ENCODE data around the genes PRSS27, SRRM2, ZNF75A and CLUAP1.

DNA sequence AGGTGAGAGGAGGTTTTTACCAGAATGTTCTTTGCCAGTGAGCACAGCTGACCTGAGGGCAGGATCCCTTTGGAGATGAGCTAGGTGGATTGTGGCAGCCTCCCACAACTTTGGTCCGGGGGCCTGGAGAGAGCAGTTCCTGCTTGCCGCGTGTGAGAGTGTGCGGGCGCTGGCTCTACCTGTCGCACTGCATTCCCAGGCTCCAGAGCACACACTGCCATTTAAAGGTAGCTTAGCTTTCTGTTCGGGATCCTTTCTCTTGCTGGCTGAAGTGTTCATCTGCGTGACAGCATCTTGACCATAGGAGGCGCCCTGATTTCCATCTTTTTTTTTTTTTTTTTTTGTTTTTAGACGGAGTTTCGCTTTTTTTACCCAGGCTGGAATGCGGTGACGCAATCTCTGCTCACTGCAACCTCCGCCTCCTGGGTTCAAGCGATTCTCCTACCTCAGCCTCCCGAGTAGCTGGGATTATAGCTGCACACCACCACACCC lies 13.6 kb downstream of the PDPK1 start:
- PRO-cap, 2 experiments: no peak in any of the 2 experiments

GRCh38 chr16:2699704-2700023 lies 17.3 kb downstream of the KCTD5 start:
- PRO-cap, 2 experiments: no peak in any of the 2 experiments

DNA sequence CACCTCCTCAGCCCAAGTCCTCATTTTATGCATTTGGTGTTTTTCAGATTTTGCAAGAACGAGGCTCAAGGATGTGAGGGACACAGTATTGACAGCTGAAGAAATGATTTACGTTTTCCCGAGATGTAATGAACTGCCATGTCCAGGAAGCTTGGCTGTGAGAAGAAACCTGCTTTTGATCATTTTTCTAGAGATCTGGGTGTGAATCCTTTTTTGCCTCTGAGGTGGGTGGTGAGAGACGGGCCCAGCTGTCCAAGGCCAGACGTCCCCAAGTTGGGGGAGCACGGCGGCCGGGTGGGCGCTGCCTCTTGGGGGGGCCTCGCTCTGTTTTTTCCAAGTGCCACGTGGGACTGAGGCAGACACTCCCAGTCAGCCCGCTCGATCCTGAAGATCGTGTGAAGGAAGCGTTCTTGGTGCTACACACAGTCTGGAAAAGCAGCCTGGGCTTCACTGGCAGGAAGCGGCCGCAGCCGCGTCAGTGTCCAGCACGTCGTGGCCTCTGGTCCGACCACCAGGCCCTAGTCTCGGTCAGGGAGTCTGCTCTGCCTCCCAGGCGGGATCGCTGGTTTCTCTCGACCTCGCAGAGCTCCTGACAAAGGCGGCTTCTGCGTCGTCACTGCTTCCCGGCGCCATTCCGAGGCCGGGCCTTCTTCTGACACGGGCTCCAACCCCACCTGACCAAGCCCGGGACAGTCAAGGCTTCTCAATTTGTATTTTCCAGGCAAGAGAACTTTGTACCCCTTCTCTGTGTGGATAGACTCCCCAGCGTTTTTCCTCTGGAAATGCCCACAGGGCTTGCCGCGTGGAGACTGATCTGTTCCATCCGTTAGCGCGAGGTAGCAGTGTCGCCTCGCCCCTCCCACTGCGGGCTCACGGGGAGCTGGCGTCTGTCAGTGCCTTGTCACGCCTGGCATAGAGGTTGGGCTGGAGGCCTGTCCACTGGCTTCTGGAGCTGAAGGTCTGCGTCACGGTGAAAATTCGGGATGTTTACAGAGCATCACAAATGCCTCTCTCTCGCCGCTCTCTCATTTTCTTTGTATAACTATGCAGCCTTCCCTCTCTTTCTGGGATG lies 12.4 kb downstream of the PRSS27 start:
- PRO-cap, 2 experiments: no peak in any of the 2 experiments

DNA sequence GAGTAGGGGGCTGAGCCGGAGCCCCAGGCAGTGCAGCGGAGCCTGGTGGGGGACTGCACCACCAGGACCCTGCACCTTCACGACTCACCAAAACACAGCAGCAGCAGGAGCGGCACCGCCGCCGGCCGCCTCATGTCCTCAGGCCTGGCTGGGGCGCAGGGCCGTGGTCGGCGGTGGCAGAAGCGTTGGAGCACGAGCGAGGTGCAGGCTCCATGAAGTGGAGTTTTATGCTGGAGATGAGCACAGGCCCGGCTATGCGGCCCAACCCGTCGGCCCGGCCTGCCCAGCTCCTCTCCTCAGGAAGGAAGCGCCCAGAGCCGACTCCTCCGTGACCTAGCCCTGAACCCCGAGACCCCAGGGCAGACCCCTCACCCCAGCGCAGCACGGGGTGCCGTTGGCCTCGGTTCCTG lies at the start of gene PRSS27:
PRSS27 (minus strand) TSS at position 198 of the 410 bp plus-strand sequence.
- PRO-cap, 2 experiments: no peak in any of the 2 experiments

DNA sequence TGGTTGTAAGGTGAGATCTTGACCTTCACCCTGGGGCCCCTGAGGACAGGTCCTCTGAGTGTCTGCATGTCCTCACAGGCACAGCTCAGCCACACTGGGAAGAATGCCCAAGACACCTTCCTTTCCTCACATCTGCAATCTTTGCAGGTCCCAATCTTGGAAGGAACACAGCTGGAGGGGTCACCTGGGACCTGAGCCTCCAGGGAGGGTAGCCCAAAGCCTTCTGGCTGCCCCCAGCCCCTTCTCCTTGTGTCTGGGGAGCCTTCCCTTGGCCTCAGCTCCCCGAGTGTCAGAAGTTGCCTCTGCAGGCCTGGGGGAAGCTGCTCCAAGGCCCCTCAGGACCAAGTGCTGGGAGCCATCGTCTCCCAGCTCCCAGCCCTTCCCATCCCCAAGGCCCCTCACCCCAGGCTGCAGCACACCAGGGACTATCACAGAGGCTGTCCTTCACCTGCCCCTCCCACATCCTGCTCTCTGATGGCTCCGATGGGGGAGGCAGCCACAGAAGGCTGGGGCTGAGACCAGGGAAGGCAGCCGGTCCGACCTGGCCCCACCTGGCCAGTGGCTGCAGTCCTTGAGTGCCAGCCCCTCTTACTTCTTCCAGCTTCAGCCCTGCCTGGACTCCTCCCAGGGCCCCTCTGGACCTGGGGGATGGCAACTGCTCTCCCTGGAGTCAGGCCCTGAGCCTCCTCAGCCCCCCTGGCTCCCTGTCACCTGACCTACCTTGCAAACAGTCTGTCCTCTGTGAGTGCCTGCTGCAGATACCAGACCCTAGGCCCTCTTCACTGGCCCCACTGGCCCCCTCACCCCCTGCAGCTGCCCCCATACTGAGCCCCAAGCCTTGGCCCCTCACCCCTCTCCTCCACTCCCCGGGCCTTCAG lies 12.9 kb upstream of the SRRM2 start:
- PRO-cap, 2 experiments: no peak in any of the 2 experiments

- PRO-cap, 2 experiments: peak in 2 of 2 experiments; most common plus-strand start chr16:2752684 (in 2); most common minus-strand start chr16:2752963 (in 2)
These were observed at the start of gene SRRM2 for GRCh38 chr16:2752137-2753239. Gene SRRM2, plus strand, starts transcription at chr16:2752638.

DNA sequence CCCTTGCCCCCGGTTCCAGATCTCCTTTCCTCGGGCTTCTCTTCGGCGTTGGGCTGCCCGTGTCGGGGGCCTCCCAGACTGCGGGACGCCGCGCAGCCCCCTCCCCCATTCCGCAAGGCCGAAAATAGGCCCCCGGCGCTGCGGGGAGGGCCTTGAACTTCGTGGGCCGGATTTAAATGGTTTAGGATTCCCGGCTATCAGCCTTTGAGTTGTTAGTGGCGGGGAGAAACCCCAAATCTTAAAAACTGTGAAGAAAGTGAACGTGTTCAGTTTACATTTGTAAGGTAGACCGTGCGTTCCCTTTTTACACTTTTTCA lies 760 bp downstream of the SRRM2 start:
- PRO-cap, 2 experiments: no peak in any of the 2 experiments

DNA sequence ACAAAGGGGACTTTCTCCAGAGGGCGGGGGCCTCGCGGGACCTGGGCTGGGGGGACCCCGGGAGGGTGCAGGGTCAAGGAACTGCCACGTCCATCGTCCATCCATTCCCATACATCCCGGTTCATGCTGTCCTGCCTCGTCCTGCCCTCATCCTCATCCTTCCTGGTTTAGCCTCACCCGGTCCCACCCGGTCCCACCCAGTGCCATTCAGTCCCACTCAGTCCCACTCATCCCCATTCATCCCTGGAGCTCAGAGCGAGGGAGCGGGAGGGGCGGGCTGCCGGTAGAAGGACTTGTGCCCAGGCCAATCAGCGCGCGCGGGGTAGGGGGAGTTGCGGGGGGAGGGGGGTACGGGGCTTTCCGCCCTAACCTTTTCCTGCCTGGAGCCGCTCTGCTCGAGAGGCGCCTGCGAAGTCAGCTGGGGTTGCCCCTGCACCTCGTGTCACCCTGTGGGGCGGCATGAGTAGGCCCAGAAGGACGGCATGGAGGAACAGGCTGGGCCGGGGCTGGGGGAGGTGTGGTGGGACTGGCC lies 13.6 kb downstream of the FLYWCH1 start:
- PRO-cap, 2 experiments: no peak in any of the 2 experiments

DNA sequence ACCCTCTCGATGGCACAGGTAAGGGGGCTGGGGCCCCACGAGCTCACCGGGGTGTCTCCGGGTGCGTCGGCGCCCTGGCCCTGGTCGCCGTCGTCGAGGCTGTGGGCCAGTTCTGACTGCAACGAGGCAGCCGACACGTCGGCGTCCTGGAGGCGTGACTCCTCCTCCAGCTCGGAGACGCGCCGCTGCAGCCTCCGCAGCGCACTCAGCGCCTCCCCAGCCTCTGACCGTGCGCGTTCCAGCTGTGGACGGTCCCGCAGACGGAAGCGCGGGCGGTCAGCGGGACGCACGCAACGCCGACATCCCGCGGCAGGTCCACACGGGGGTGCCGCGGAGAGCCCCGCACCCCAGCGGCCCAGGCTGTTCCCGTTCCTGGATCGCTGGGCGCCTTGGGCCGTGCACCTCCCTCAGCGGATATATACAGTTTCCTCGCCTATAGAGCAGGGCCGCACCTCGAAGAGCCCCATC lies 5.7 kb downstream of the THOC6 start:
- PRO-cap, 2 experiments: no peak in any of the 2 experiments

GRCh38 chr16:3069133-3069788 lies 3.8 kb downstream of the IL32 start:
- PRO-cap, 2 experiments: no peak in any of the 2 experiments

- PRO-cap, 2 experiments: no peak in any of the 2 experiments
These were observed 12.7 kb downstream of the ZSCAN10 start for GRCh38 chr16:3086367-3086805.

DNA sequence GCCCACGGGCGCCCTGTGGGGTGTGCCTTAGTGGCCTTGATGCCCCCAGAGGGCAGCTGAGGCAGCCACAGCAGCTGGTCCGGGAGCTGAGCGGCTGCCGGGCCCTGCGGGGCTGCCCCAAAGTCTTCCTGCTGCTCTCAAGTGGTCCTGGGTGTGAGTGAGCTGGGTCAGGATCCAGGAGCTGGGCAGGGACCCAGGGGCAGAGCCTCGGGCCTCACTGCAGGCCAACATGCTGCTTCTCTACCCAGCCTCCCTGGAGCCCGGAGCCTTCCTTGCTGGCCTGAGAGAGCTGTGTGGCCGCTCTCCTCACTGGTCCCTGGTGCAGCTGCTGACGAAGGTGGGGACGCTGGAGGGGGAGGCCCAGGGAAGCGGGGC lies 9.7 kb downstream of the ZNF213 start:
- PRO-cap, 2 experiments: no peak in any of the 2 experiments

DNA sequence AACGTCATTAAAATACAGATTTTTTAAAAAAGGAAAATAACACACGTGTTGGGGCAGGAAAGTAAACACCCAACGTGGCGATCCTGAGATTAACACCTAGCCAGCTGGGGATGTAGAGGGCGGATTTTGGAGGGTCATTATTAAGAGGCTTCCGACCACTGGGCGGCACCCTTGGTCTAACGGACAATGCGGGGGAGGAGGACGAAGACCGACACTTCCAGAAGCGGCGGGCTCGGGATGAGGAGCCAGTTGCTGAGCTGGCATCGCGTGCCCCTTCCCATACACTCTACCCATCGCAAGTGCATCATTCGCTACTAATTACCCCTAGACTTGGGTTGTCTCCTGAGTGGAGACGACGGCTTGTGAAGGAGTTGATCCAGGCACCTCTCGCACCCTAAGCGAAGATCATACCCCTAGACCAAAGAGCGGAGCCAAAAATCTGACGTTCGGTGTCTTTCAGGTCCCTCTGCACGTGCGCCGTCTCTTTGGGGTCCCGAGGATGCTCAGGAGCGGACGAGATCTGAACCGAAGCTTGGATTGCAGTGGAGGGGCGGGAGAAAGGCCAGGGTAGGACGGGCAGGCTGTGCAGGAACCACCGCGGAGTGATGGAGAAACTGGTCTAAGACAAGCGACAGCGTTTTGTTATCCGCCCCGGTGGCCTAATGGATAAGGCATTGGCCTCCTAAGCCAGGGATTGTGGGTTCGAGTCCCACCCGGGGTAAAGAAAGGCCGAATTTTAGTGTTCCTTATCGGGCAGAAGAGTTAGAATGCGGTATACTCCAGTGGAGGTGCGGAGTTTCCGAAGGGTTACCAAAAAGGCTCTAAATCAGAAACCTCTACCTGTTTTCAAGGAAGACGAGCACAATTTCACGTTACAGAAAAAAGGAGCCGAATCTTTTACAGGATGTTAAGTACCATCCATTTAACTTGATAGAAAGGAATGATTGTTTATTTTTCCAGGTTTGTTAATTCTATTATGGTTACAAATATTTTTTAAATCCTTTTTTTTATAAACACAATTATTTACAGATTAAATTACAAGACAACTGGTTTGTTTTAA lies 17.8 kb downstream of the ZNF213 start:
- PRO-cap, 2 experiments: peak in 2 of 2 experiments; most common plus-strand start position 645 of the sequence (in 2); most common minus-strand start position 432 of the sequence (in 2)

GRCh38 chr16:3215334-3215685 lies 19.6 kb downstream of the ZNF200 start:
- PRO-cap, 2 experiments: peak in 2 of 2 experiments; most common plus-strand start chr16:3215582 (in 2); most common minus-strand start chr16:3215405 (in 2)

DNA sequence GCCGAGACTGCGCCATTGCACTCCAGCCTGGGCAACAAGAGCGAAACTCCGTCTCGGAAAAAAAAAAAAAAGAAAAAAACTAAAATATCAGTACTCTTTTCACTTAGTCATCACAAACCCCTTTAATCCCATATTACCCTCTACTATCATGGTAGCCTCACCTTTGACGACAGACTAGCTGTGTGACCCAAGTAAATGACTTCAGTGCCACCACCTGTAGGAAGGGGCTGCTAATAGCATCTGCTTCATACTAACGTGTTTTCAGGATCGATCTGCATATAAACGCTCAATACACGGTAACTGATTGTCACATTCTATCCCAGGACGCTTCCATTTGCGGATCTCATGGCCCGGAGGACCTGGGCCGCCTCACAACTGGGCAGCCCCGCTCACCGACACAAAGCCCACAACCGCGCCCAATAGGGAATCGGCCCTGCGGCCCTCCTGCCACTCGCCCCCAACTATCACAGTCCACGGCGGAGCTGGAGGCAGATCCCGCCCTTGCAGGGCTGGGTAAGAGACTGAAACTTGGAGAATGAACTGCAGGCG lies 1.1 kb upstream of the ZNF263 start:
- PRO-cap, 2 experiments: peak in 1 of 2 experiments; most common minus-strand start position 523 of the sequence (in 1)

- PRO-cap, 2 experiments: peak in 2 of 2 experiments; most common plus-strand start chr16:3305232 (in 1); most common minus-strand start chr16:3305430 (in 2)
These were observed at the start of gene ZNF75A for GRCh38 chr16:3304850-3306200. Gene ZNF75A, plus strand, starts transcription at chr16:3305497.

GRCh38 chr16:3365847-3366088 lies 10.1 kb downstream of the OR2C1 start:
- PRO-cap, 2 experiments: no peak in any of the 2 experiments

DNA sequence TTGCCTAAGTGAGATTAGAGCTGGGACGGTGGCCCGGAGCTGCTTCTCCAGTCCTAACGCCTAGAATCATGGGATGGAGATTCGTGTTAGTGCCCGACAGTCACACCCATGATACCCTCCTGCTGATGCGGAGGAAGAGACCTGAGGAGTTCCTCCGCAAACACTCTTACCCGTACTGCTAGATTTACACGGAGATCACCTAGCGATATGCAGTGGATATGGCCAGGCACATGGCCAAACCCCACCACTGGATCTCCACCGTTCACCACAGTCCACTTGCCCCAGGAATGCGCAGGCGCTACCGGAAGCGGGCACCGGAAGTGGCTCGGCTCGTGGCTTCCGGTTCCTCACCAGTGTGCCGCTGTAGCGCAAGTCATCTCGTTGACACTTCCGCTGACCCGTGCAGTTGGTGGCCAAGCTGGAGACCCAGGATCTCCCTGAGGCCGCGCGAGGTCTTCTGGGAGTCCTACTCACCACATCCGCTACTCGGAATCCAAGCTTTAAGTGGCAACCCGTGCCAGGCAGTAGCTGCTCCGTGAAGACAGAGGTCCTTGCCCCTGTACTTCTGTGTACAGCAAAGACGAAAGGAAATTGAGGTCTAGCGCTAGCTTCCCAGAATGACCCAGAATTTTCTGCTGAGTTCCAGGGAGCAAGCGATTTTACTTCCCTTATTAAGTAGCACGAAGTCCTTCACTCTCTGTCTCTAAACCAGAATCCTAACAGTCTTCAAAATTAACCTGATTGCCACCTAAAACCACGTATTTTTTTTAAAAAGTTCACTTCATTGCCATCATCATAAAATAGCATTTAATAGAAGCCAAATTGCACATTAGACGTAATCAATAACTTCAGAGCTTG lies 11.4 kb downstream of the ZNF597 start:
- PRO-cap, 2 experiments: peak in 1 of 2 experiments; most common plus-strand start position 384 of the sequence (in 1); most common minus-strand start position 180 of the sequence (in 1)

DNA sequence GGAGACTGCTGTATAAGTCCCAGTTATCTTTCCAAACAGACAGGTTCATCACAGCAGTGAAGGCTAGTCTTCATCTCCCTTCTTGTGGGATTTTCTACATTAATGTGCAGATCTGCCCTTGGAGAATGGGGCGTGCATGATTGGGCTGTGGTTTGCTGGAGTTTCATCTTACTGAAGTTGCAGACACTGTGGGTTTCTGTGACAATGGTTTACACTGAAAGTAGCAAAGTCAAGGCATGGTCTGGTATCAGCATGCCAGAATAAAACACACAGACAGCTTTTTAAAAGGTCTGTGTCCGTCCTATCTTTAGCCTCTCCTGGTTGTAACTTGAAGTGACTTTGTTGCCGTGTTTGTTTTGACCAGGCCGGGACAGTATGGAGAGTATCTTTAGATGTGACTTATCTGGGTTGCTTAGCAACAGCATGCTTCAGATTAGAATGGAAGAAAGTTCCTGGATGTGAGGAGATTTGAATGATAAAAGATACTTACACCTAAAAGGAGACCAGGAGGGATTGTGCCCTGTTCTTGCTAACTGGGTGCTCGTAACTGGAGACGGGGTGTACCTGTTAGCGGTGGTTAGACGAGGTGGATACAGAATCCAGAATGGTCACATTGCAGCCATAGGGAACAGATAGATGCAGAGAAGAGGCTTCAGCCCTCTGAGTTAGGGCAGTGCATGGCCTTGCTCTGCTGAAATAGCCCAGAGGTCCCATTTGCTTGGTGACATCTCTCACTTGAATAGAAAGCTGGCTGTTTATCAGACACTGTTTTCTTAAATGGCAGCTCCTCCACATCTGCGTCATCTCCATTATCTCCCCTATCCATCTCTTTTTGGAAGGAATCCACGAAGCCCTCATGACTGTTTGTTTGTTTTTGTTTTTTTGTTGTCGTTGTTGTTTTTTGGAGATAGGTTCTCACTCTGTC lies 16.3 kb downstream of the NAA60 start:
- PRO-cap, 2 experiments: no peak in any of the 2 experiments

- PRO-cap, 2 experiments: peak in 1 of 2 experiments; most common plus-strand start chr16:3501033 (in 1); most common minus-strand start chr16:3500796 (in 1)
These were observed at the start of gene CLUAP1 for GRCh38 chr16:3500665-3501374. Gene CLUAP1, plus strand, starts transcription at chr16:3501004.